Frontal cortex (tissue), 2 donors: ENCODE measurements around the genes RAB29 and IKBKE.

DNA sequence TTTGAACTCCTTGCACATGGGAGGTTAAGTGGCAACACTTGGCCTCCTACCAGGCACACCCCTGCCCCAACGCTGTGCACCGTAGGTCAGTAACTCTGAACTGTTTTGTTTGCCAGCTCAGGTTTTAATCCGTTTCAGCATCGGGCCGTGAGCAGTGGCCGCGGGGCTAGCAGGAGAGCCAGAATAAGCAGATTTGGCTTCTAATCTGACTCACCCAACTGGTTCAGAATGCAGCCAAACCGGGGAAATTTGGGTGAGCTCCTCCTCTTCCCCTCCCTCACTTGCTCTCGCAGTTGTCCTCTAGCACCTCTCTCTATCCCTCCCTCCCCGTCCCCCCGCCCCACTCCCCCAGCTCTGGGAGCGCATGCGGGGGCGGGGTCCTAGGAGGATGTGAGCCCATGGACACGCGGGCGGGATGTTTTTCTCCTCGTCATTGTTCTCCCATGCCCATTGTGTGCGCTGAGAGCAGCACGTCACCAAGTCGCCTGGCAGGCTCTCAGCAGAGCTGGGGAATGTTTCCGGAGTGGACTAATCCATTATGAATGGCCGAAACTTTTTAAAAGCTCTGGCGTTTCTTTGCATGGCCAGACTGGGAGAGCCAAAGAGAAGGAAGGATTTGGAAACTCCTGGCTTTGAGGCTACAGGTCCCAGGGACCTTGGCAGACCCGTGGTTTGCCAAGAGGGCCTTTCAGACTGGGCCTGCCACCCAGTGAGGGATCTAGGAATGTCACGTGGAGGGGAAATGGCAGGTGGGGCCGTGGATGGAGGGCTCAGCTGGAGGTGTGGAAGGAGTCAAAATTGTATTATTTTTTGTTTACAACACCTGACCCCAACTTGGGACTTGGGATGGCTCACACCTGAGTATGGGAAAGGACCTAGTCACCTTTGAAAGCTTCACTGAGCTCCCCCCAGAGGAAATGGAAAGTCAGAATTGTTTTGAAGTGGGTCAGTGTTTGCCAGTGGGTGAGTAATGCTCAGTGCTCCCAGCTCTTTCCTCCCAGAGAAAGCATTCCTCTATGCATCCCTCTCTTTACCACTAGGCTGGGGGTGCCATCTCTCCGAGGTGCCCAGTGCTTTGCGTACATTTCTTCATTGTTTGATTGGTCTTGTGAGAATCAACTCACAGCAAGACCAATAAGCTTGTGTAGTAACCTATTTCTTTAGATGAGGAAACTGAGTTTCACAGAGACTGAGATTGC lies 25.2 kb upstream of the MFSD4A start:
- RAMPAGE, long total RNA, result no peak

DNA sequence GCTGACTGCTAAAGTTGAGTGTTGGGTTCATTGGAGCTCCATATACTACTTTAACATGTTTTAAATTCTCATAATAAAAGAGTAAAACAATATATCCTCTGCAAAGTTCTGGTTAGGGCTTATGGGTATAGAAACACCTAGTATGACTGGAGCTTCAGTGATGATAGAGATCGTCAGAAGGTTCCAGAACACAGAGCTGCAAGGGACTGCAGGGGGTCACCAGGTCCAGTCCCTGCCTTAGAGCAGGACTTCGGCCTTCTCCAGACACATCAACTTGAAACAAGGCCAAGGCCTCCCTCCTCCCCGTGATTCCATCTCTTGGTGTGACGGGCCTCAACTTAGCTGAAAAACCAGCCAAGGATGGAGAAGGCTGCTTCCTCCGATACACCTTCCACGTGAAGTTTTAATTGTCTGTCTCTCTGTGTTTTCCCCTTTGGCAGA lies 29.9 kb downstream of the MFSD4A start:
- RAMPAGE, long total RNA, result no peak

GRCh38 chr1:205610865-205611891 lies 20.6 kb downstream of the ELK4 start:
- RAMPAGE, long total RNA, result no peak

GRCh38 chr1:205626104-205626875 lies 5.5 kb downstream of the ELK4 start:
- RAMPAGE, long total RNA, result no peak

DNA sequence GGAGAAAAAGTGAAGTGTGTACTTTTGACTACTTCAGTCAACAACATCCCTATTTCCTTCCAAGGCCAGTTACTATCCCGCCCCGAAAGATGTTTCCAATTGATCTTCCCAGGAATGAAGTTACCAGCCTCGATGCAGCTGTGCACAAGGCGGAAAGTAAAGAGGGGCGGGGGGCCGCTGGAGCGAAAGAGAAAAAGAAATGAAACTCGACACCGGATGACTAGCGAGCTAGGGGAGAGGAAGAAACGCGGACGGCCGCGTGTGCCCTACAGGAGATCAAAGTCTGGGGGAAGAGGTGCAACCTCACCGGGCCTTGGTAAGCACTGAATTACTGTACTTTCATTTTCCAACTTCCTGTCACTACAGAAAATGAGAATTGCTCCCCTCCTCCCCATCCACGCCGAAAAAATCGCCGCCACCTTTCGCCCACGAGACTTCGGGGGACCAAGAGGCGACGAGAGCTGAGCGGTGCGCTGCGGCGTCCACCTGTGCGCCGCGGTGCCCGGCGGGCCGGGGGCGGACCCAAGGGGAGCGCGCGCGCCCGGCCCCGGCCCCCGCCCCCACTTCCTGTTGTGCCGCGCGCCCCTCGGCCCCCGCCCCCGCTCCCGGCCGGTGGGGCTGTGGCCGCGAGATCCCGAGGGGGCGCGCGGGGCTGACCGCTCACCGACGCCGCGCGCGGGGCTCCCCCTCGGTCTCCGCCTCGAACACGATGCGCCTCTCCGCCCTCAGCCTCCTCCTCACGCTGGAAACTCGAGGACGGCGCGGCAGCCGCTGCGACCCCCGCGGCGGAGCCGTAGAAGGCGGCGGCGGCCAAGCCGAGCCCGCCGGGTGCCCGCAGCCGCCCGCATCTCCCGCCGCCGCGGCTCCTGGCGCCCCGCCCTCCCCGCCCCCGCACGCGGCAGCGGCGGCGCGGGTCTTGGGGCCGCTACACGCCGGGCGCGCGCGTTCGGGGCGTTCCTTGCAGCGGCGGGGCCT lies 556 bp downstream of the ELK4 start:
- RAMPAGE, long total RNA, result no peak

DNA sequence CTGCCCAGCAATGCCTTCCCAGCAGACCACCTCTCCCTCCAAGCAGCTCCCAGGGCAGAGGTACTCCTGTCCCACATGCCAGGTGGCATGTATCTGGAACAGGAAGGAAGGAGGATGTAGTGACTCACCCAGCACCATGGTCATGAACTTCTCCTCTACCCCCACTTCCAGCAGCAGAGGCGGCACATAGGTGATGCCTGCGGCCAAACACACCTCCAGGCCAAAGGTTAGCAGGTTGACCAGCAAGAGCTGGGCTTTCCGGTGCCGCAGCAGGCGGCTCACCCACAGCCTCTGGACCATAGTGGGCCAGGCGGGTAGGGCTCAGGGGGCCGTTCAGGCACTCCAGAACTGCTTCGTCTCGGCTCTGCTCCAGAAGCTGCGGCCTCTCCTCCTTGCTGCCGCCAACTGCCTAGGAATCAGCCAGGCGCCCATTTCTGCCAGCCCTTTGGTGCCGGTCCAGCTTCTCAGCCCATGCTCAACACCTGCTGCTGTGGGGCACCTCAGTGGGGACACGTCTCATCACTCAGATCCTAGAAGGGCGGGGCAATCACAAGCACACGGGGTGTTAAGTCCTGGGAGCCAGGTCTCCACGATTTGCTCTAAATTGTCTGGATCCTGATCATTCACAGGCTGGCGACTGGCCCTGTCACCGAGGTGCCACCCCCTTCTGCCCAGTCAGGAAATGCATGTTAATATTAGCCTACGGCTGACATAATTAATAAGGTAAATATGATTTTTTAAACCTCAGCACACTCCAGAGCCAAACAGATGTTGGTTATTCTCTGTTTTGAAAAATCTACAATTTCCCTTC lies 15.7 kb downstream of the SLC45A3 start:
- RAMPAGE, long total RNA, result no peak

GRCh38 chr1:205677040-205677694 lies 3.1 kb downstream of the SLC45A3 start:
- RAMPAGE, long total RNA, result no peak

GRCh38 chr1:205703046-205703454 lies 22.7 kb upstream of the SLC45A3 start:
- RAMPAGE, long total RNA, result no peak

- RAMPAGE, long total RNA, result no peak
These were observed 30.1 kb upstream of the SLC45A3 start for GRCh38 chr1:205710412-205710860.

- RAMPAGE, long total RNA, result no peak
These were observed 26.1 kb downstream of the NUCKS1 start for GRCh38 chr1:205723789-205724280.

- RAMPAGE, long total RNA, result no peak
These were observed 23.5 kb downstream of the NUCKS1 start for GRCh38 chr1:205726429-205726968.

DNA sequence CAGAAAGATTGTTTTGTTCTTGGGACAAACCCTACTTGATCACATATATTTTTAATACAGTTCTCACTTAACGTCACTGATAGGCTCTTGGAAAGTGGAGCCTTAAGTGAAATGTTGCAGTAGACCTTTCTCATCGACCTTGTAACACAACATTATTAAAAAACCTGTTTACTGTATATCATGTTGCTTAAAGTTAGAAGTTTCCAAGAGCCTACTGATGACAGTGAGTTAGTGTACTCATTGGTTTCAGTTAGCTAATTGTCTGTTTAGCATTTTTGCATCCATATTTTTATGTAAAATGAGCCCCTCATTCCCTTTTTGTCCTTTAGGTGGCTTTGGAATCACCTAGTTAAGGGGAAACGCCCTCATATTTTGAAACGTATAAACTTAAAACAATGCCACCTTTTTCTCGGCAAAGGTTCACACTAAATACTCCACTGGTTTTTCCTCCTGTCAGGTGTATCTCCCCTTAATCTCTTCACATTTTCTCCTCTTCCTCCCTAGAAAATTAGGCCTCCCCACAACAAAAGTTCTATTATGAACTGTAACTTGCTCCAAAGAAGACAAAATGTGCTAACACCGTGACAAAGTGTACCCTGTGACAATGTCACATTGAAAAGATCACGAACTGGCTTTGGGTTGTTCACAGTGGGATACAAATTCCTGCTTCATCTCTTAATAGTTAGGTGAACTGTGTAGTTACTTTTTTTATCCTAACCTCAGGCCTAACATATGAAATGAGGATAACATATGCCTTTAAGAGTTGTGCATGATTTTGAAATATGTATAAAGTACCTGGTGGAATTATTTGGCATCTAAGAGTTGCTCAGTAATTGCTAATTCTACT lies 6.2 kb downstream of the NUCKS1 start:
- RAMPAGE, long total RNA, result no peak

DNA sequence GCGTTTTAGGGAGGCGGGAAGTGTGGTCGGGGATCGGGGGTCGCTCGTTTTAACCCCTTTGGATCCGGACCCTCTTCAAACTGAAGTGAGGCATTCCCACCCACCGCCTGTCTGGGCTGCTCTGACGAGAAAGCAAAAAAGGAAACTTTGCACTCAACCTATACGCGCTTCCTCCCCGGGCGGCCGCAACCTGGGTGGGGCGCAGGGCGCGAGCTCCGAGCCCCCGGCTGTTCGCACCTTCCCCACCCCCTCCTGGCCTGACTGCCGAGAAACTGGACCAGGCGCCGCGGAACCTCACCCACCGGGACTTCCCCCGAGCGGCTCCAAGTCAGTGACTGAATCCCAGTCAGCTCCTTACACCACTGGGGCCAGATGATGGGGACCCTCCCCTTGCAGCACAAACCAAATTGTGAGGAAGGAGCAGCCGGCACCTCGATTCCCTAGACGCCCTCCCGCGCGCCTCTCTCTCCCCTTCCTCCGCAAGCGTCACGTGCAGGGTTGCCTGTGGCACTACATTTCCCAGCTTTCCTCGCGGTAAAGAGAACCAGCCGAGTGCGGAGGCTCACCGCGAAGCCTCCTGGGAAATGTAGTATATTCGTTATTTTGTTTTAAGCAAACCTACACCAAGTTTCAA lies at the start of gene RAB29:
TSS of gene RAB29 (minus strand) at position 512 of the 634 bp plus-strand sequence.
- RAMPAGE, long total RNA, result no peak

- RAMPAGE, long total RNA, result no peak
These were observed 8.7 kb upstream of the RAB29 start for GRCh38 chr1:205783763-205784563.

DNA sequence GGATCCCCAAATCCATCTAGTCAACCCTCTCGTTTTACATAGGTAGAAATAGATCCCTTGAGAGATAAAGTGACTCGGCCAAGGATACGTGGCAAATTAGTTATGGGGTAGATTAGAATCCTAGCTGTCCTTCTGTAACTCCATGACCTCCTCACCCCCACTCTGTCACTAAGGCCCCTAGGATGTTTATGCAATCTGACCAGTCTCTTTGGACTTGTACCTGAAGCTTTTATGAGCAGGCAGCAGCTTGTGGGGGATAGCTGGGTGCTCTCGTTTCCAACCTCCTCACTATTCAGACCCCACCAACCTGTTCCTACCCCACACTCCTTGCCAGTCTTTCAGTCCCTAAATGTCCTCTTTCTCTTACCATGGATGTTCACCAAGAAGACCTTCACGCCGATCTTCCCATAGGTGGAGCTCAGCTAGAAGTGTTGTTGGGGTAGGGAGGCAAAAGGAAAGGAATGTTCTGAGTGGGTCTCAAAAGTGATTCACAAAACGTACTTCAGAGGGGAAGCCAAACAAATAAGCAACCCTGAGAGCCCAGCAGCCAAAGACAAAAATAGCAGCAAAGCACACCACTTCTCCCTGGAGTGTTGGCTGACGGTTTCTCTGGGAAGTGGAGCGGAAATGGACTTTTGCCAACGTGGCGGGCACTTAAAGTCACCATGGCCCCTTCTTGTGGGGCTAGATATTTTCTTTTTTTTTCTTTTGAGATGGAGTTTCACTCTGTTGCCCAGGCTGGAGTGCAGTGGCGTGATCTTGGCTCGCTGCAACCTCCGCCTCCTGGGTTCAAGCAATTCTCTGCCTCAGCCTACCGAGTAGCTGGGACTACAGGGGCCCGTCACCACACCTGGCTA lies 23.2 kb downstream of the SLC26A9 start:
- RAMPAGE, long total RNA, result no peak

GRCh38 chr1:206048438-206049135 lies 4.4 kb upstream of the RHEX start:
- RAMPAGE, long total RNA, result no peak

DNA sequence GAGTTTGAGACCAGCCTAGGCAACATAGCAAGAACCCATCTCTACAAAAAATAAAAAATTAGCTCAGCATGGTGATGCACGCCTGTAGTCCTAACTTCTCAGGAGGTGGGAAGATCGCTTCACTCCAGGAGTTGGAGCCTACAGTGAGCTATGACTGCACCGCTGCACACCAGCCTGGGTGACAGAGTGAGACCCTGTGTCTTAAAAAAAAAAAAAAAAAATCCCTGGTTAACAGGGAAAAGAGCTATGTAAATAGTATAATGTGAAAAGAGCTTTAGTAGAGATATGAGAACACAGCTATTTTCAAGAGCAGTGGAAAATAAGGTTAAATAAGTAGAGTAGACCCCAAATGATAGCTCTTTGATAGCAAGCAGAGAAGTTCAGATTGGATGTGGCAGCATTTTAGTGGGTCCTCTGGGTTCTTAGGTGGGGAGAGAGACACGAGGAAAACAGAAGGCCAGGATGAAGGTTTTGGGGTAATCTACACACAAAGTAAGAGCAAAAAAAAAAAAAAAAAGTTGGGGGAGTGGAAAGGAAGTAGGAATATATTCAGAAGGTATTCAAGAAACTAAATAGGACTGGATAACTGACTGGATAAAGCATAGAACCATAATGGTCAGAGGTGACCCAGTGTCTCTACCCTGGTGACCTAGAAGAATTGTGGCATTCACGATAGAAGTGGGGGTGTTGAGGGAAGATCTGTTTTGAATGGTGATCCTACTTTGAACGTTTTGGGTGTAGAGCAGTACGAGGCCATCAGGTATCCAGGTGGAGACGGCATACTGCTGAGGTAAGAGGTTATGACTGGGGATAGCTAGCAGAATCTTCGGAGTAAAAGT lies 105.8 kb downstream of the SRGAP2 start:
- RAMPAGE, long total RNA, result no peak

GRCh38 chr1:206469608-206470723 lies at the start of gene IKBKE:
TSS of gene IKBKE (plus strand) at chr1:206470476.
- RAMPAGE, long total RNA, result no peak

DNA sequence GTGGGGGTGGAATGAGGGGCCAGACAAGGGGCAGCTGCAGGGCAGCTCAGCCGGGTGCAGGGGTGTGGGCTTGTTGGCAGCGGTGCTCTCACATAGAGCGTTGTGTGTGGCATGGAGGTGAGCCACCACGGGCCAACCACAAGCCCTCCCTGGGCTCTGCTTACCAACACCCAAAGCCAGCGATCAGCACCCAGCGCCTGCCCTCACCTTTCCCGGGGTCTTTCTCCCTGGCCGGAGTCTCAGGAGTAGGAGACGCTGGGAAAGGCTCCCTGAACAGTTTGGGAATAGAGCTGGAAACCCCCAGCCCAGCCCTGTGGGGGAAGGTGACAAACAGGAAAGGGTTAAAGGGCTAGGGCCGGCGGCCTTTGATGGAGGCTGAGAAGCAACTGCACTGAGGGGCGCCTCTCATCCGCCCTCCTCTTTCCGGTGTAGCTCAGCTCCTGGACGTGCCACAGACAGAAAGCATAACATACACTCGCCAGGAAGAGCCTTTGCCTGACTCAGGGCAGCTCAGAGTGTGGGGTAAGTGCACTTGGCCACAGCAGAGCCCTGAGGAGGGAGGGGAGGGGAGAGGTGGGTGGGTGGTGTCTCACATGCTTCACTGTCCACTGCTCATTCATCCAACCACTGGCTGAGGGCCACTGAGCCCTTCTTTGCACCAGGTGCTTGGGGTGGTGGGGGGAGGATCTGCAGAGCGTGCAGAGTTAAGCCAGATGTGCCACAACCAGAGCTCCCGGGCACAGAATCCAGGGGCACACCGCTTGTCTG lies 632 bp downstream of the IKBKE start:
- RAMPAGE, long total RNA, result no peak

DNA sequence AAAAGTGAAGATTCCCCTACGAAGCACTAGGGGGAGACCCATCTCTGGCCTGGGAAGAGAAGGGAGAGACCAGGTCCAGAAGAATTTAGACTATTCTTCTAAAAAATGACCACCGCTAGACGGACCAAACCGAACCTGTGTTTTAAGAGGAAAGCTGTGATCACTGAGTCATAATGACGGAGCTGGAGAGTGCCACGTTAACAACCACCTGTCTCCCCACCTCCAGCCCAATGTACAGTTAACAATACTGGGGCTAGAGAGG lies 1.3 kb upstream of the RASSF5 start:
- RAMPAGE, long total RNA, result no peak